K562 (cell line): ENCODE measurements around a stretch of chr21.

DNA sequence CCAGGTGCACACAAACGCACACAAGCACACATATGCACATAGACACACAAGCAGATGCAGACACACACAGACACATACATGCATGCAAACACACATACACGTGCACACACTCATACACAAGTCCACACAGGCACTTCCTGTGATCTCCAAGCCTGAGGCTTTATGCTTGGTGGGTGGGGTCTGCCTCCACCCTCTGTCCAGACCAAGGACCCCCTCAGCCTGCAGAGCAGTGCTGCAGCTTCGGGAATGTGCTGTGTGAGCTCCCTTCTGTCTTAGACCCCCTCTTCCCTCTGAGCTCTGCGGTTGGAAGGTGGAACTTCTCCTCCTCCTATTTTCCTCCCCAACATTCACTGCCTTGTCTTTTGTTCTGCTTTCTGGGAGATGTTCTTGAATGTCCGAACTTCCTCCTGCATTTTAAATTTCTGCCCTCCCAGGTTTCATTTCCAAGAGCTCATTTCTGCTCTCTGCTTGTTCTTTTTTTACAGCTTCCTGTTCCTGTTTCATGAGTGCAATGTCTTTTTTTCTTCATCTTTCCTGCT is 29.2 kb downstream of the RRP1 start:
- RAMPAGE, long total RNA: no peak
- RRBS: no CpG with 5 or more reads among the region's 5 CpGs
PRO-cap:
- standard: no peak
- CoPRO, capped RNA only, 2 experiments: no peak in any of the 2 experiments
- CoPRO, capped and uncapped RNA, 2 experiments: no peak in any of the 2 experiments
- CoPRO, uncapped RNA only, 2 experiments: peak in 1 of 2 experiments; most common minus-strand start position 426 of the sequence (in 1)
CAGE:
- cytosol, long polyA plus RNA: no peak
- long polyA plus RNA: no peak
- nucleolus, long total RNA: no peak
- nucleus, long polyA plus RNA: no peak

- RAMPAGE, long total RNA: no peak
- RRBS: 90% methylated on average over 3 of the region's 12 CpGs
PRO-cap:
- standard: no peak
- CoPRO, capped RNA only, 2 experiments: no peak in any of the 2 experiments
- CoPRO, capped and uncapped RNA, 2 experiments: no peak in any of the 2 experiments
- CoPRO, uncapped RNA only, 2 experiments: no peak in any of the 2 experiments
CAGE:
- cytosol, long polyA plus RNA: no peak
- long polyA plus RNA: no peak
- nucleolus, long total RNA: no peak
- nucleus, long polyA plus RNA: no peak
Observed at GRCh38 chr21:43861389-43862036, 3.5 kb upstream of the AGPAT3 start.

DNA sequence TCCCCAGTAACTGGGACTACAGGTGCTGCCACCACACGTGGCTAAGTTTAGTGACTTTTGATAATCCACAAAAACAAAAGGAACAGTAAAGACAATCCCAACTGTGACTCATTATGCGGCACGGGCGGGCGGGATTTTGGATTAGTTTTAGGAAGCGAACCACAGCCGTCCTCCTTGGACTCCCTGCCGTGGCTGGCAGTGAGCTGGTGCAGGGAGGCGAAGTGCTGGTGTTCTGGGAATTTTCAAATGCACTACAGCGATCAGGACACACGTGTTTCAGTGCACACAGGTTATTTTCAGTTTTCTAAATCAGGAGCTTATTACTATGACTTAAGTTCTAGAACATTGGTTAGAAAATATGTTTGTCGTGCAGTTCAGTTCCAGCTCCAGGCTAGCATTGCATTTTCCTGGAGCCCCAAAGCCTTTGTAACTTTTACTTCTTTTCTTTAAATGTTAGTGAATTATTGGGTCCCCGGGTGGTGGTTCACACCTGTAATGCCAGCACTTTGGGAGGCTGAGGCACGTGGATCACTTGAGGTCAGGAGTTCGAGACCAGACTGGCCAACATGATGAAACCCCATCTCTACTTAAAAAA is 5.0 kb downstream of the AGPAT3 start:
- RAMPAGE, long total RNA: no peak
- RRBS: no CpG with 5 or more reads among the region's 15 CpGs
PRO-cap:
- standard: no peak
- CoPRO, capped RNA only, 2 experiments: no peak in any of the 2 experiments
- CoPRO, capped and uncapped RNA, 2 experiments: no peak in any of the 2 experiments
- CoPRO, uncapped RNA only, 2 experiments: no peak in any of the 2 experiments
CAGE:
- cytosol, long polyA plus RNA: no peak
- long polyA plus RNA: no peak
- nucleolus, long total RNA: no peak
- nucleus, long polyA plus RNA: no peak

DNA sequence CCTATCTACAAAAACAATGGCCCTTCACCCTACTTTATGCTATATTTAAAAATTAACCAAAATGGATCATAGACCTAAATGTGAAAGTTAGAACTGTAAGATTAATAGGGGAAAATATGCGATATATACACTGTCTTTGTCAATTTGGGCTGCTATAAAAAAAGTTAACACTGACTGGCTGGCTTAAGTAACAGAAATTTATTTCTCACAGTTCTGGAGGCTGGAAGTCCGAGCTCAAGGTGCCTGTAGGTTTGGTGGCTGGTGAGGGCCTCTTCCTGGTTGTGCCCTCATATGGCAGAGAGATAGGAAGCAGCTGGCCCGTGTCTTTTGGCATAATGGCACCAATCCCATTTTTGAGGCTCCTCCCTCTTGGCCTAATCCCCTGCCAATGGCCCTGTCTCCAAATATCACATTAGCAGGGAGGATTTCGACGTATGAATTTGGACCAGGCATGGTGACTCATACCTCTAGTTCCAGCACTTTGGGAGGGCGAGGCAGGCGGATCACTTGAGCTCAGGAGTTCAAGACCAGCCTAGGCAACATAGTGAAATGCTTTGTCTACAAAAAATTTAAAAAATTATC is 37.3 kb downstream of the AGPAT3 start:
- RAMPAGE, long total RNA: no peak
- RRBS: no CpG with 5 or more reads among the region's 7 CpGs
PRO-cap:
- standard: no peak
- CoPRO, capped RNA only, 2 experiments: no peak in any of the 2 experiments
- CoPRO, capped and uncapped RNA, 2 experiments: no peak in any of the 2 experiments
- CoPRO, uncapped RNA only, 2 experiments: no peak in any of the 2 experiments
CAGE:
- cytosol, long polyA plus RNA: no peak
- long polyA plus RNA: no peak
- nucleolus, long total RNA: no peak
- nucleus, long polyA plus RNA: no peak

DNA sequence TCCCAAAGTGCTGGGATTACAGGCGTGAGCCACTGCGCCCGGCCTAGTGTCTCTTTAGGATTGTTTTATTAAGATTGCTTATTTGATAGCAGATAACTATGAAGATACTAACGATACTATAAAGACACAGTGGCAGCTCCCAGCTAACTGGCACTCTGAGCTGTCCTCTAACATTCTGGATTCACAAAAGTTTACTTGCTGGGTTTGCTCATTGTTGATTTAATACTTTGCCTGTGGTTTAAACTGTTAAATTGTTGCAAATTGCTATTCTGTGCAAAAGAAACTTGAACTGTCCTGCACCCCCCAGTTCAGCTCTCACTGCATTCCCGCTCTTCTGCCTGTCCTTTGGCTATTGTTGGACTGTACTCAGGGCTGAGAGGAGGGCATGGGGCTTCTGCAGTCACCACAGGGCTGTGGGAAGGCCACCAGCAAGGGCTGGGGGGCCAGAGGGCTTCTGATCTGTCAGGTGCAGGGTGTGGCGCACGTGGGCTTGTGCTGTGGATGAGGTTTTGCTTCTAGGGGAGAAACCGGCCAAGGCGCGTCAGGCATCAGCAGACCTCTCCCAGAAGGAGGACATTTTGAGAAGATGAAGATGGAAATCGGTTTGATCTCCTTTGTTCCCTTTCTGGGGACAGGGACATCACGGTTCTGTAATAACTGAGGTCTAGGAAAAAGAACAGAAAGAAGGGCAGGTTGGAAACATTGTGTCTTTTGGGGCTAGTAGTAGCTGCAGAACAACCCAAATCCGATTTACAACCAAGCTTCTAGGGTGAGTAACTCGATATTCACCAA is 40.6 kb downstream of the AGPAT3 start:
- RAMPAGE, long total RNA: no peak
- RRBS: no CpG with 5 or more reads among the region's 14 CpGs
PRO-cap:
- standard: no peak
- CoPRO, capped RNA only, 2 experiments: no peak in any of the 2 experiments
- CoPRO, capped and uncapped RNA, 2 experiments: no peak in any of the 2 experiments
- CoPRO, uncapped RNA only, 2 experiments: no peak in any of the 2 experiments
CAGE:
- cytosol, long polyA plus RNA: no peak
- long polyA plus RNA: no peak
- nucleolus, long total RNA: no peak
- nucleus, long polyA plus RNA: no peak

GRCh38 chr21:43906451-43906673 is 41.3 kb downstream of the AGPAT3 start:
- RAMPAGE, long total RNA: no peak
- RRBS: no CpG with 5 or more reads among the region's 5 CpGs
PRO-cap:
- standard: no peak
- CoPRO, capped RNA only, 2 experiments: no peak in any of the 2 experiments
- CoPRO, capped and uncapped RNA, 2 experiments: no peak in any of the 2 experiments
- CoPRO, uncapped RNA only, 2 experiments: no peak in any of the 2 experiments
CAGE:
- cytosol, long polyA plus RNA: no peak
- long polyA plus RNA: no peak
- nucleolus, long total RNA: no peak
- nucleus, long polyA plus RNA: no peak

DNA sequence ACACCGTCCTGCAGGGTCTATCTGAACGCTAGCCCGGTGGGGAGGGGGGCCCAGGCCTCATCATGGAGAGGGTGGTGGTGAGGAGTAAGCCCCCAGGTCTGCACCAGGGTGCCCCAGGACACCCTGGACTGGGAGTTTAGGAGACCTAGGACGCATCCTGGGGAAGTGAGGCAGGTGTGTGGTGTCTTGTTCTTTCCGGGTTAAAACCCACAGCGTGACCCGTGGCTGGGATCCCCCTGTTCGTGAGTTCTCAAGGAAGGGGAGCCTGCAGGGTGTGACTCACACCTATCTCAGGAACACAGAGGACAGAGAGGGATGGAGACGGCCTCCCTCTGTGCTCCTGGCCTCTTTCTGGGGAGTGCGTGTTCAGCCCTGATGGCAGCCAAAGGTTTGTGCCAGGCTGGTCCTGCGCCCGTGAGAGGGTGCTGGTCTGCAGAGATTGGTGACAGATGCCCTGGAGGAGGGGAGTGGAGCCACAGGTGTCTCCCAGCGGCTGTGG is 44.9 kb downstream of the AGPAT3 start:
- RAMPAGE, long total RNA: no peak
- RRBS: no CpG with 5 or more reads among the region's 13 CpGs
PRO-cap:
- standard: no peak
- CoPRO, capped RNA only, 2 experiments: no peak in any of the 2 experiments
- CoPRO, capped and uncapped RNA, 2 experiments: no peak in any of the 2 experiments
- CoPRO, uncapped RNA only, 2 experiments: no peak in any of the 2 experiments
CAGE:
- cytosol, long polyA plus RNA: no peak
- long polyA plus RNA: no peak
- nucleolus, long total RNA: no peak
- nucleus, long polyA plus RNA: no peak

- RAMPAGE, long total RNA: no peak
- RRBS: 92% methylated on average over 9 of the region's 42 CpGs
PRO-cap:
- standard: no peak
- CoPRO, capped RNA only, 2 experiments: no peak in any of the 2 experiments
- CoPRO, capped and uncapped RNA, 2 experiments: no peak in any of the 2 experiments
- CoPRO, uncapped RNA only, 2 experiments: peak in 2 of 2 experiments; most common plus-strand start chr21:43929236 (in 1)
CAGE:
- cytosol, long polyA plus RNA: no peak
- long polyA plus RNA: no peak
- nucleolus, long total RNA: no peak
- nucleus, long polyA plus RNA: no peak
Observed at GRCh38 chr21:43929089-43930151, 64.4 kb downstream of the AGPAT3 start.

- RAMPAGE, long total RNA: no peak
- RRBS: no CpG with 5 or more reads among the region's 4 CpGs
PRO-cap:
- standard: no peak
- CoPRO, capped RNA only, 2 experiments: no peak in any of the 2 experiments
- CoPRO, capped and uncapped RNA, 2 experiments: no peak in any of the 2 experiments
- CoPRO, uncapped RNA only, 2 experiments: peak in 1 of 2 experiments; most common plus-strand start chr21:43937820 (in 1)
CAGE:
- cytosol, long polyA plus RNA: no peak
- long polyA plus RNA: no peak
- nucleolus, long total RNA: no peak
- nucleus, long polyA plus RNA: no peak
Observed at GRCh38 chr21:43937696-43938110, 72.7 kb downstream of the AGPAT3 start.

GRCh38 chr21:44055420-44056437 is 43.6 kb downstream of the TRAPPC10 start:
- RAMPAGE, long total RNA: no peak
- RRBS: no CpG with 5 or more reads among the region's 12 CpGs
PRO-cap:
- standard: no peak
- CoPRO, capped RNA only, 2 experiments: no peak in any of the 2 experiments
- CoPRO, capped and uncapped RNA, 2 experiments: no peak in any of the 2 experiments
- CoPRO, uncapped RNA only, 2 experiments: no peak in any of the 2 experiments
CAGE:
- cytosol, long polyA plus RNA: no peak
- long polyA plus RNA: no peak
- nucleolus, long total RNA: no peak
- nucleus, long polyA plus RNA: no peak

- RAMPAGE, long total RNA: no peak
- RRBS: no CpG with 5 or more reads among the region's 7 CpGs
PRO-cap:
- standard: no peak
- CoPRO, capped RNA only, 2 experiments: no peak in any of the 2 experiments
- CoPRO, capped and uncapped RNA, 2 experiments: no peak in any of the 2 experiments
- CoPRO, uncapped RNA only, 2 experiments: peak in 1 of 2 experiments; most common plus-strand start chr21:44073241 (in 1)
CAGE:
- cytosol, long polyA plus RNA: no peak
- long polyA plus RNA: no peak
- nucleolus, long total RNA: no peak
- nucleus, long polyA plus RNA: no peak
Observed at GRCh38 chr21:44072956-44073594, 34.1 kb upstream of the PWP2 start.

- RAMPAGE, long total RNA: no peak
- RRBS: no CpG with 5 or more reads among the region's 29 CpGs
PRO-cap:
- standard: no peak
- CoPRO, capped RNA only, 2 experiments: no peak in any of the 2 experiments
- CoPRO, capped and uncapped RNA, 2 experiments: no peak in any of the 2 experiments
- CoPRO, uncapped RNA only, 2 experiments: no peak in any of the 2 experiments
CAGE:
- cytosol, long polyA plus RNA: no peak
- long polyA plus RNA: no peak
- nucleolus, long total RNA: no peak
- nucleus, long polyA plus RNA: no peak
Observed at GRCh38 chr21:44089134-44090210, 17.7 kb upstream of the PWP2 start.

GRCh38 chr21:44307295-44308134 is 7.7 kb downstream of the PFKL start:
- RAMPAGE, long total RNA: no peak
- RRBS: no CpG with 5 or more reads among the region's 19 CpGs
PRO-cap:
- standard: no peak
- CoPRO, capped RNA only, 2 experiments: no peak in any of the 2 experiments
- CoPRO, capped and uncapped RNA, 2 experiments: no peak in any of the 2 experiments
- CoPRO, uncapped RNA only, 2 experiments: peak in 1 of 2 experiments; most common plus-strand start chr21:44307862 (in 1)
CAGE:
- cytosol, long polyA plus RNA: no peak
- long polyA plus RNA: no peak
- nucleolus, long total RNA: no peak
- nucleus, long polyA plus RNA: no peak

DNA sequence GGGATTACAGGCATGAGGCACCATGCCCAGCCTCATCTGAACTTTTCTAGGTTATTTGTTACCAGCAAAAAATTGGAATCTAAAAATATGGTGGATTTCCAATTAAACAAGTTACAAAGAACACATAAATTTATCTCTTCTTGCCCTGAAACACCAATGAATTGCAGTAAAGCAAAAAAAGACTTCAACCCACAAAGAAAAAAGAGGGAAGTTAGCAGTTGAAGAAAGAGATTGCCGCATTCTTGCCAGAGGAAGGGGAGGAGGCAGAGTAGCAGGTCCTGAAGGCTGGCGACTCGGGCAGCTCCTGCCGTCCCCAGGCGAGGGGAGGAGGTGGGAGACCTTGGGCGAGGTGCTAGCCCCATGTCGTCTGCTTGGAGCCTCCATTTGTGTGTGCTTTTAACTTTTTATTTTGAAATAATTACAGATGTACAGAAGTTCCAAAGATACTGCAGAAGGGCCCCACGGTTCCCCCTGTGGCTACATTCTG is 6.6 kb downstream of the TRPM2 start:
- RAMPAGE, long total RNA: no peak
- RRBS: no CpG with 5 or more reads among the region's 8 CpGs
PRO-cap:
- standard: no peak
- CoPRO, capped RNA only, 2 experiments: no peak in any of the 2 experiments
- CoPRO, capped and uncapped RNA, 2 experiments: no peak in any of the 2 experiments
- CoPRO, uncapped RNA only, 2 experiments: no peak in any of the 2 experiments
CAGE:
- cytosol, long polyA plus RNA: no peak
- long polyA plus RNA: no peak
- nucleolus, long total RNA: no peak
- nucleus, long polyA plus RNA: no peak

- RAMPAGE, long total RNA: no peak
- RRBS: 20% methylated on average over 7 of the region's 19 CpGs
PRO-cap:
- standard: no peak
- CoPRO, capped RNA only, 2 experiments: no peak in any of the 2 experiments
- CoPRO, capped and uncapped RNA, 2 experiments: no peak in any of the 2 experiments
- CoPRO, uncapped RNA only, 2 experiments: no peak in any of the 2 experiments
CAGE:
- cytosol, long polyA plus RNA: no peak
- long polyA plus RNA: no peak
- nucleolus, long total RNA: no peak
- nucleus, long polyA plus RNA: no peak
Observed at GRCh38 chr21:44438808-44439259, 16.5 kb upstream of the LRRC3 start.

- RAMPAGE, long total RNA: no peak
- RRBS: no CpG with 5 or more reads among the region's 19 CpGs
PRO-cap:
- standard: no peak
- CoPRO, capped RNA only, 2 experiments: no peak in any of the 2 experiments
- CoPRO, capped and uncapped RNA, 2 experiments: no peak in any of the 2 experiments
- CoPRO, uncapped RNA only, 2 experiments: no peak in any of the 2 experiments
CAGE:
- cytosol, long polyA plus RNA: no peak
- long polyA plus RNA: no peak
- nucleolus, long total RNA: no peak
- nucleus, long polyA plus RNA: no peak
Observed at GRCh38 chr21:44849373-44850088, 24.0 kb downstream of the PTTG1IP start.

GRCh38 chr21:44850089-44850828 is 23.2 kb downstream of the PTTG1IP start:
- RAMPAGE, long total RNA: no peak
- RRBS: no CpG with 5 or more reads among the region's 24 CpGs
PRO-cap:
- standard: no peak
- CoPRO, capped RNA only, 2 experiments: no peak in any of the 2 experiments
- CoPRO, capped and uncapped RNA, 2 experiments: no peak in any of the 2 experiments
- CoPRO, uncapped RNA only, 2 experiments: peak in 2 of 2 experiments; most common plus-strand start chr21:44850343 (in 1); most common minus-strand start chr21:44850220 (in 1)
CAGE:
- cytosol, long polyA plus RNA: no peak
- long polyA plus RNA: no peak
- nucleolus, long total RNA: no peak
- nucleus, long polyA plus RNA: no peak